GM19239 (cell line): ENCODE data around the genes DEF6, RPL10A and FKBP5.

GRCh38 chr6:35260577-35261161 is 1.1 kb downstream of the ZNF76 start:
- RRBS: no CpG with 5 or more reads among the region's 3 CpGs

DNA sequence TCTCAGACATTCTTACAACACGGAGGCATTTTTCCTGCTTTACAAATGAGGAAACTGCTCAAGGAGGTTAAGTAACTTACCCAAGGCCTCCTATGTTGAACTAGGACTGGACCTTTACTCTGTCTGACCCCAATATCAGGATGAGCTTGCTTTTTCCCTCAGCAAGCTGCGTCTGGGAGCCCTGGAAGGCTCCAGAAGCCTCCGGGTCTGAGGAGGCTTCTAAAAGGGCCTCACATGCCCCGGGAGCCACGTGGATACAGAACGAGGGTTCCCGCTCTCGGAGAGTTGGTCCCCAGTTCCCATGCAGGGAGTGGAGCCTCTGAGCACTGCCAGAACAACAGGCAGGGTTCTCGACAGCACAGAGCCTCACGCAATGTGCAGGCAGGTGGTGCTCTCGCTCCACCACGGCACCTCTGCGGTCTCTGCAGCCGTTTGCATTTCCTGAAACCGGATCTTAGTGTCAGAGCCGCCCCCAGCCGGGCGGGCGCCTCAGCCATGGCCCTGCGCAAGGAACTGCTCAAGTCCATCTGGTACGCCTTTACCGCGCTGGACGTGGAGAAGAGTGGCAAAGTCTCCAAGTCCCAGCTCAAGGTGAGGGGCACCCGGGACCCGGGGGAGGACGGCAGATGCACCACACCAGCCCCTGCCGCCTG is at the start of gene DEF6:
Gene DEF6, plus strand, starts transcription at position 457 of the 653 bp plus-strand sequence.
- RRBS: 2% methylated on average over 2 of the region's 28 CpGs

GRCh38 chr6:35371021-35371461 is 28.7 kb downstream of the PPARD start:
- RRBS: no CpG with 5 or more reads among the region's 6 CpGs

DNA sequence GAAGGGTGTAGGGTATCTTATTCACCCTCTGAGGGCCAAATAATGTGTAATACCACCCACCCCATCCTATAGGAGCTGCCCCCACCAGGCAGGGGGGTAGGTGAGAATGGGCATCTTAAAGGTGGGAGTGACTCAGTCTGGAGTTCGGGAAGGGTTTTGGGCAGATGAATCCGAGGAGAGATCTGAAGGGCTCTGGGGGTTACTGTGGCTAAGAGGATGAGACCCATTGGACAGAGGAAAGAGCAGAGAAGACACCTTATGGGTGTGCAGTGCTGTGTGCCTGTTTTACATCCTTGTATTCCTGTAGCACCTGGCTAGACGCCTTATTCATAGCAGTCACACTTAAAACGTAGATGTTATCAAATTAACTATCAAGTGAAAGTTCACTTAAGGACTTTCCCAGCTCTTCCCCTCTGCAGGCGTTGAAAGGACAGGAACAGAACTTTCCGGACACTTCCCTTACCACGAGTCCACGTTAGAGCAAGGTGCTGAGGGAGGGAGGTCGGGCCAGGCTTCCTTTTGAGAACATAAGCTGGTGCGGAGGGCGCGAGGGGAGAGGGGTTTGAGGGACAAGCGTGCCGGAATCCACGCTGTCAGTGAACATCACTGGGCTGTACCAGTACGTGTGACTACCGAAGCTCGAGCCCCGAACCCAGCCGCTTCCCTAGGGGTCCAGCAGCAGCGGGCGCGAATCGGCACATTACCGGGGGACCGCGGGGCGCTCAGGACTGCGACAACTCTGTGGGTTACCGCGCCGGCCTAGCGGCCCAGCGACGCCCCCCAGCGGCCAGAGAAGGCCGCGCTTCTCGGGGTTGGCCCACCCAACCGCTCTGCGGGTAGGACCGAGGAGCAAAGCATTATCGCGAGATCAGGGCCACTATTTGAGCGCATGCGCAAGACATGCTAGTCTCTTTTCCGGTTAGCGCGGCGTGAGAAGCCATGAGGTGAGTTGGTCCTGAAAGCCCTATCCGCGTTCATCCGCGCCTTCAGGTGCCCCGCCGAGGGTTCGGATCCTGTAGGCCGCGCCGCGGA is at the start of gene RPL10A:
Gene RPL10A, plus strand, starts transcription at position 906 of the 1,032 bp plus-strand sequence.
- RRBS: 1% methylated on average over 8 of the region's 61 CpGs

DNA sequence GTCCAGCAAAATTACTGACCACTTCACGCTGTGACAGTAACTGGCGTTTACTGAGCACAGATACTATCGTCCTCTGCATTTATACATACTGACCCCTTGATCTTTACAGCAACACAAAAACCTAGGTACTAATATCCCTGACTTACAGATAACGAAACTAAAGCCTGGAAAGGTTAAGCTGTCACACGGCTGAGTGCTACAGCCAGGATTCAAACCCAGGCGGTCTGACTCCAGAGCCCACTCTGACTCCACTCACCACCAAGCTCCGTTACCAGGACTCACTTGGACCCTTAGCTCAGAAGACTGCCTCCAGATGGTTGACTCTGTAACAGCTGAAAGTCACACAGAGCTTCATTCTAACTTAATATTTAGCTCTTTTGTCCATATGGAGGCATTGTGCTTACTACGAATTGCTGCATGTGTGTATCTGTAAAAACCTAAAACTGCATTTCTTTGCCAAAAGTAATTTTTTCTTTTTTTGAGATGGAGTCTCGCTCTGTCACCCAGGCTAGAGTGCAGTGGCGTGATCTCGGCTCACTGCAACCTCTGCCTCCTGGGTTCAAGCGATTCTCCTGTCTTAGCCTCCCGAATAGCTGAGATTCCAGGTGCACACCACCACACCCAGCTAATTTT is 13.4 kb downstream of the RPL10A start:
- RRBS: no CpG with 5 or more reads among the region's 13 CpGs

DNA sequence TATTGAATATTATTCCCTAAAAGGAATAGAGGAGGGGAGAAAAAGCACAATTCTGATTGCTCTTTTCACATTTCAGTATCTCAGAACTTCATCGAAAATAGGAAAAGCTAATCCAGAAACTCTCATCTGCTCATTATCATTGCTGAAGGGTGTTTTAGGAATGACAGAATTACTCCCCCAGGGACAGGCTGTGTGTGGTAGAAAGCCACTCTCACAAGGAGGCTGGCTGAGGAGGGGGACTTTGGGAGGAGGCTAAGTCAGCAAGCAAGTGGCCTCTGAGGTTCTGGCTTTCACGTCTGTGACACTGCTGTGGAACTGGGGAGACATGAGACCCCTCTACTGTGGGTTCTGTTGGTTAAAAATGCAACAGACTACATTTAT is 62.3 kb upstream of the TULP1 start:
- RRBS: no CpG with 5 or more reads among the region's 2 CpGs

GRCh38 chr6:35583815-35584190 is 71.1 kb upstream of the TULP1 start:
- RRBS: no CpG with 5 or more reads among the region's 5 CpGs

GRCh38 chr6:35591039-35591549 is 78.4 kb upstream of the TULP1 start:
- RRBS: no CpG with 5 or more reads among the region's 1 CpG

GRCh38 chr6:35601595-35602268 is 87.0 kb downstream of the FKBP5 start:
- RRBS: no CpG with 5 or more reads among the region's 7 CpGs

GRCh38 chr6:35687185-35687456 is 1.6 kb downstream of the FKBP5 start:
- RRBS: no CpG with 5 or more reads among the region's 2 CpGs

DNA sequence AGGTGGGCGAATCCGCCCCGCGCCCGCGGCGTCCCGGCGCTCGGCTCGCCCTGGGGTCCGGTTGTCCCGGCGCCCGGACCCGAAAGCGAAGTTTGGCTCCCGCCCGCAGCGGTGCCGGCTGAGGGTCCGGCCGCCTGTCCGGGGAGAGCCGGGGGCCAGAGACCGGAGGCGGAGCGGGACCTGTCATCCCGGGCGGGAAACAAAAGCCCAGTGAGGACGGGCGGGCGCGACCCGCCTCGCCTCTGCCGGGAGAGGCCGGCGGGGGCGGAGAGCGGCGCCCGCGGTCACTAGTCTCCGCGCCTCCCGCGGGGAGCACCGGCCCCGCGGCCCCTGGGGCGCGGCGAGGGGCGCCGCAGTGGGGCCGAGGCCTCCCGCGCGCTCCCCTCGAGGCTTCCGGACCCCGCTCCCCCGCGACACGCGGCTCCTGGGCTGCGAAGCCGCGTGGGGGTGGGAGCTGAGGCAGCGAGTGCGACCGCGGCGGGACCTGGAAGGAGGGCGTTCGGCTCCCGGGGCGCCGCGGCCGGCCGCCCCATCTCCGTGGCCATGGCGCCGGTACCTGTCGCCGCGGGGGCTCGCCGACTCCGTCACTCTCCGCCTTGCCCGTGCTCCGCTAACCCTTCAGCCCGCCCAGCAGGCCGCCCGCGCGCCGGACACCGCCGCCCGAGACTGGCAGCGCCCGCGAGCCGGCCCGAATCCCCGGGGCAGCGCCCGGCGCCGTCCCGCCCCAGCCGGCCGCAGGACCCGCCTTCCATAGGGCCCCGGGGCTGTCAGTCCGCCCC is at the start of gene FKBP5:
Gene FKBP5, minus strand, starts transcription at position 668 of the 779 bp plus-strand sequence.
- RRBS: 1% methylated on average over 75 of the region's 120 CpGs

GRCh38 chr6:35717939-35718381 is 18.9 kb upstream of the ARMC12 start:
- RRBS: no CpG with 5 or more reads among the region's 11 CpGs

GRCh38 chr6:35760241-35760714 is 16.1 kb upstream of the CLPSL2 start:
- RRBS: no CpG with 5 or more reads among the region's 7 CpGs

- RRBS: no CpG with 5 or more reads among the region's 2 CpGs
These were observed 20.6 kb downstream of the MAPK14 start for GRCh38 chr6:36048316-36048581.

GRCh38 chr6:36067699-36068414 is 40.2 kb downstream of the MAPK14 start:
- RRBS: no CpG with 5 or more reads among the region's 2 CpGs

- RRBS: no CpG with 5 or more reads among the region's 7 CpGs
These were observed 37.6 kb upstream of the MAPK13 start for GRCh38 chr6:36092527-36093373.

DNA sequence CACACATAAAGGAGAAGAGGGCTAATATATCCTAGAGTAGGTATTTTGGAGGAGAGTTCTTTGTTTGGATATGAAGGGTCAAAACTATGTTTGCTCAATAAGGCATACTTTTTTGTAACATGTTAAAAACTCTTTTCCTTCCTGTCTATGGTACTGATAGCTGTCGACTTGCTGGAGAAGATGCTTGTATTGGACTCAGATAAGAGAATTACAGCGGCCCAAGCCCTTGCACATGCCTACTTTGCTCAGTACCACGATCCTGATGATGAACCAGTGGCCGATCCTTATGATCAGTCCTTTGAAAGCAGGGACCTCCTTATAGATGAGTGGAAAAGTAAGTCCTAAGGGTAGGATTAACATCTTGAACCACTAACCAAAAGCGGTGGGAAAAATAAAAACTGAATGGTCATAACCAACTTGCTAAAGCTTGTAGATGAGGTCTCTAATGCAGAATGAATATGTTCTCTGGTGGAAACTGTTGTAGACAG is 23.0 kb upstream of the MAPK13 start:
- RRBS: no CpG with 5 or more reads among the region's 5 CpGs

DNA sequence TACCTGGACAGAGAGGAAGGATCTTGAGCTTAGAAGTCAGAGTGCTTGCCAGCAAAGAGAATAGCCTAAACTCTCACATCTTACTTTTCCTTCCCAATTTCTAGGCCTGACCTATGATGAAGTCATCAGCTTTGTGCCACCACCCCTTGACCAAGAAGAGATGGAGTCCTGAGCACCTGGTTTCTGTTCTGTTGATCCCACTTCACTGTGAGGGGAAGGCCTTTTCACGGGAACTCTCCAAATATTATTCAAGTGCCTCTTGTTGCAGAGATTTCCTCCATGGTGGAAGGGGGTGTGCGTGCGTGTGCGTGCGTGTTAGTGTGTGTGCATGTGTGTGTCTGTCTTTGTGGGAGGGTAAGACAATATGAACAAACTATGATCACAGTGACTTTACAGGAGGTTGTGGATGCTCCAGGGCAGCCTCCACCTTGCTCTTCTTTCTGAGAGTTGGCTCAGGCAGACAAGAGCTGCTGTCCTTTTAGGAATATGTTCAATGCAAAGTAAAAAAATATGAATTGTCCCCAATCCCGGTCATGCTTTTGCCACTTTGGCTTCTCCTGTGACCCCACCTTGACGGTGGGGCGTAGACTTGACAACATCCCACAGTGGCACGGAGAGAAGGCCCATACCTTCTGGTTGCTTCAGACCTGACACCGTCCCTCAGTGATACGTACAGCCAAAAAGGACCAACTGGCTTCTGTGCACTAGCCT is 21.9 kb upstream of the MAPK13 start:
- RRBS: no CpG with 5 or more reads among the region's 11 CpGs

GRCh38 chr6:36120171-36120869 is 10.0 kb upstream of the MAPK13 start:
- RRBS: 23% methylated on average over 3 of the region's 14 CpGs

DNA sequence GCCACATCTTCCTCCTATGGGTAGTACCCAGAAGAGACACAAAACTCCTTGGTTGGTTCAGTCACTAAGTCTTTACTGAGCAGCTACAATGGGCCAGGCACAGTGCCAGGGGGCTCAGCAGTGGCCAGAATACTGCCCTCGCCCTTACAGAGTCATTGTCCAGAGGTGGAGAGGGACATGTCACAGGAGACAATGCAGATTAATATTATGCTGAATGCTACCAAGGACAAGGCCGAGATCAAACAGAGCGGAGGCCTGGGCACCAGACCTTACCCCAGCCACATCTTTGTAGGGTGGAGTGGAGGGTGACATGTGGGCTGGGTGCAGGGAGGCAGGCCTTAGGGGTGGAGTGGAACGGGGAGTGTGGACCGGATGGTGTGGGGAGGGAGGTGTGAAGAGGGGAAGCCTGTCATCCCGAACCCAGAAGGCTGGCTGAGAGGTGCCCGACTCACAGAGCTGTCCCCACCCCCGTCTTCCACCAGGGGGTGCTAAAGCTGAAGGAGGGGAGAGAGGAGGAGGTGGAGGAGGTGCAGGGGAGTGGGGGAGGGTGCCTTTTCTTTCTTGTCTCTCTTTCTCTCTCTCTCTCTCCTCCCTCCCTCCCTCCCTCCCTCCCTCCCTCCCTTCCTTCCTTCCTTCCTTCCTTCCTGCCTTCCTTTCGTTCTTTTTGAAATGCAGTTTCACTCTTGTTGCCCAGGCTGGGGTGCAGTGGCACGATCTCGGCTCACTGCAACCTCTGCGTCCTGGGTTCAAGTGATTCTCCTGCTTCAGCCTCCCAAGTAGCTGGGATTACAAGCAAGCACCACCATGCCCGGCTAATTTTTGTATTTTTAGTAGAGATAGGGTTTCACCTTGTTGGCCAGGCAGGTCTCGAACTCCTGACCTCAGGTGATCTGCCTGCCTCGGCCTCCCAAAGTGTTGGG is 6.5 kb upstream of the MAPK13 start:
- RRBS: no CpG with 5 or more reads among the region's 15 CpGs